ENCODE measurements around the genes SELL, SELE and KIFAP3.

DNA sequence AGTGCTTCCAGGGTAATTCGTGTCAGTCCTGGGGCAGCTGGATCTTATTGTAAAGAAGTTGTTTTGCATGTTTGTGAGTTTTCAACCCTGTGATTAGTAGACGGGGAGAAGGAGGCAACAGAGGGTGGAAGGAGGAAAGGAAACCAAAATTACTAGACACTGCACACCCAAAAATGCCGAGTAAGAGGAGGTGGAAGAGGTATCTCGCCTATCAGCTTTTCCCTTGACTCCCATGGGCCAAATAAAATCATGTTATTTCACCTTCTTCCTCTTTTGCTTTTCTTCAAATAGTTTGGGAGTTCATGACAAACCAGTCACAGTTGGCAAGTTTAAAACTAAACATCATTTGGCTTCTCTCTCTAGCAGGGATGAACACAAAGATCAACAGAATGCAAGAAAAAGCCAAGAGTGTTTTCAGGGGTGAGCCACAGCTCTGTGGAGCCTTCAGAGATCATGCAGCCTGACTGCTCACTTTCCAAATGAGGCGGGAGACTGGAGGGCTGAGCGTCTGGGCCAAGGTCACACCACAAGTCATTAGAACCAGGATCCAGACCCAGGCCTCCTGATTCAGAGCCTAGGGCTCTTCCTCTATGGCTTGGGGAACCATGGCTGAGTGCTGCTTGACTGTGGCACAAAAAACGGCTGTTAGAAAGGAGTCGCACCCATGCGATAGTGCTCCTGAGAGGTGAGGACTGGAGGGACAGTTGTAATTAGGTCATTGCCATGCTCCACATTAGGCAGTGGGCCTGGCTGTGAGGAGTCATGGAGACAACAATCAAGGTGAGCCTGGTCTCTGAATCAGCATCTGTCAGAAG is 2.8 kb downstream of the DPT start:
- PRO-cap, 2 experiments: no peak in any of the 2 experiments

- PRO-cap, 2 experiments: no peak in any of the 2 experiments
Measured at GRCh38 chr1:169046709-169047052, 59.8 kb upstream of the ATP1B1 start.

DNA sequence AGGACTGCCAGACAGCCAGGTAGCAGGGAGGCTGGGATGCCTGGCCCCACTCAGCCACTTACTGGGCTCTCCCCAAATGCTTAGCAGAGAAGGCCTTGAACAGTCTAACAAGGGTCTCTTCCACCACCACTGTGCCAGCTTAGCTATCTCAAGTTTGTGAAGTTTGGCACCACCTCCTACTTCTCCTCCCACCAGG is 59.5 kb upstream of the ATP1B1 start:
- PRO-cap, 2 experiments: no peak in any of the 2 experiments

DNA sequence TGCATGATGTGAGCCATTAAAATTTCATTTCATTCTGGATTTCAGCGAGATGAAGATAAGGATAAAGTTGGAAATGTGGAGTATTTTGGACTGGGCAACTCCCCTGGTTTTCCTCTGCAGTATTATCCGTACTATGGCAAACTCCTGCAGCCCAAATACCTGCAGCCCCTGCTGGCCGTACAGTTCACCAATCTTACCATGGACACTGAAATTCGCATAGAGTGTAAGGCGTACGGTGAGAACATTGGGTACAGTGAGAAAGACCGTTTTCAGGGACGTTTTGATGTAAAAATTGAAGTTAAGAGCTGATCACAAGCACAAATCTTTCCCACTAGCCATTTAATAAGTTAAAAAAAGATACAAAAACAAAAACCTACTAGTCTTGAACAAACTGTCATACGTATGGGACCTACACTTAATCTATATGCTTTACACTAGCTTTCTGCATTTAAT is 24.8 kb downstream of the ATP1B1 start:
- PRO-cap, 2 experiments: no peak in any of the 2 experiments

DNA sequence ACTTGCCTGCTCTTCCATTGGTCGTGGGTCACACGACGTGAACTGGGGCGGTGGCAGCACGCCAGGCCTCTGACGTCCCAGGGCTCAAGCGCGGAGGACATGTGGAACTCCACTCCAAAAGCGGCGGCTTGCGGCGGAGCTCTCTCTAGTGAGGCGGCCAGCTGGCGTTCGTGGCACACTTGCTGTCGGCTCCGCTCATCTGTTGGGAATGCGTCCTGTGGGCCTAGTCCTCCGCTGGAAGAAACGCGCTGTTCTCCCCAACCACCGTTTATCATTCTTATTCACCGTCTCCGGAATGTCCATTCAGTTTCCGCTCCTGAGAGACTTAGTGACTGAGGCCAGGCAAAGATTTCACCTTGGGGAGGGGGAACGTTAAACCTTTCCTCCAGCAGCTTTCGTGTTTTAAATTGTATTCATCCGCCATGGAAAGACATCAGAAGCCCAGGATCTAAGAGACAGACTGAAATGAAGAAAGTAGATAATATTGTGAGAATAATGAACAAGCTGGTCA is 358 bp upstream of the SLC19A2 start:
- PRO-cap, 2 experiments: peak in 2 of 2 experiments; most common plus-strand start position 152 of the sequence (in 2); most common minus-strand start position 210 of the sequence (in 1)

DNA sequence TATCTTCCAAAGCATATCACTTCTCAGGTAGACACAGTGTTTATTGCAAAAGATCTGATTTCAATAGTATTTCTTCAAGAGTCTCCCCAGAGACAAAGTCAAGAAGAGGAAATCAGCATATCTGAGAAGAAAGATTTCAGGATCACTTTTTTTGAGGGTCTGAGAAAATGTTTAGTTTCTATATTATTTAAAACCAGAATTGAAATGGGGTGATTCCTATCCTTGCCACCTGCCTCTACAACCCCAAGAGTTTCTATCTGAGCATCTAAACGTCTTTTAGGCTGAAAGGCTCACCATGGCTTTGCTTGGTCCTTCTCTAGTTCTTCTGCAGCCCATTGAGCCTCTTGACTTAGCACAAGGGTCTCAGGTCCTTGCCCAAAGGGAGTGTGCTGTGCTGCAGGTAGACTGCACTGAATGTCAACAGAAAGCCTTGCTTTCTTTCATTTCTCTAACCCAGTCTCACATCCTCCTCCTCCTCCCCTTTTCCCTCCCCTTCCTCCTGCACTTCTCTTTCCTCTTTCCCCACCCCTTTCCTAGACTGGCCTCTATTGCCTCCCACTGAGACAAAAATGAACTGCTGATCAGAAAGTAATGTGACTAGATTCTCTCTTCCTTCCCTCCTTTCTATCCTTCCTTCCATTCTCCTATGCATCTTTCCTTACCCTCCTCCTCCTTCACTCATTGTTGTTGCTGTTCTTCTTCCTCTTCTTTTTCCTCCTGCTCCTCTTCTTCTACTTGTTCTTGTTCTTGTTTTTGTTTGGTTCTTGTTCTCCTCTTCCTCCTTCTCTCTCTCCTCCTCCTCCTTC is at the start of gene SELL:
SELL (minus strand) TSS at position 419 of the 806 bp plus-strand sequence.
- PRO-cap, 2 experiments: no peak in any of the 2 experiments

DNA sequence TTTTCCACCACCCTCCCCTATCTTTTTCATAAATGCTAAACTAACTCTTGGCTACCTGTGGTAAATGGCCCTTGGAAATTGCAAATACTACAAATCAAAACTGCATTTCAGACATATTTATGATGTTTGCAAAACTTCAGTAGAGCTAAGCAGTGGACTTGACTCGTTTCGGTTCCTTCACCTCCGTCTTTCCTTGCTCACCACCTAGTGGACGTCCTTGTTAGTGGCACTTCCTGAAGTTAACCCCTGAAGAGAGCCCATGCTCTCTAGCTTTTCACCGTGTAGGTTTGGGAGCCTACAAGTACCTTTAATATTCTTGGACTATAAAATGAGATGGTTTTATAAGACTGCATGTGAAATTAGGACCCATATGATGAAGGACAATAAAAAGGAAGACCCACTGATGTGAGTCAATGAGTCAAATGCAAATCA is 604 bp upstream of the SELL start:
- PRO-cap, 2 experiments: no peak in any of the 2 experiments

- PRO-cap, 2 experiments: no peak in any of the 2 experiments
Measured at GRCh38 chr1:169733956-169734263, at the start of gene SELE. SELE (minus strand) TSS chr1:169734079.

DNA sequence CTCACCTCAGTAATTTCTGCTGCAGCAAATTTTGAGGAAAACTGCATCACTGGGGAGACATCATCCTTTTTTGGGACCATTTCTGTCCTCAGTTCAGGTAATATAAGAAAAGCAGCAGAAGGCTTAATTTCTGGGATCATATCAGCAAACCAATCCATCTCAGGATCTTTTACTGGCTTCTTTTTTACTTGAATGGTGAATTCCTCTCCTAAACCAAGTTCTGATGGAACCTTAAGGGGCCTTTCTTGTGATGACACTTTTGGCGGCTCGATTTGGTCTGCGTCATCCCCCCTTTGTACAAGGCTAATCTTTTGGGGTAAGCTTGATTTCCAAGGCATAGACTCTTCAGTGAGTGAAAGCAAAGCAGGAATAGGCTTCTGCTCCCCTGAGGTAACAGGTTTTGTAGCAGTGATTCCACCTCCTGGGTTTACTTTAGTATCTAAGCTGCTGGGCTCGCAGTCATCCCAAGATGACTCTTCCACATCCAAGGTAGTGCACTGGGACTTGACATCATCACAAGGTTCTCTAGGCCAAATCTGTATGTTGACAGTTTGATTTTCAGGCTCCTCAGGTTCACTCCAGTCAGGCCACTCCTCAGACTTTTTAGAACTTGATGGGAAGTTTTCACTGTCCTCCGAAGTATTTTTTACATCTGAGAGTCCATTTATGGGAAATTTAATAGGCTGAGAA is 39.3 kb downstream of the SCYL3 start:
- PRO-cap, 2 experiments: no peak in any of the 2 experiments

DNA sequence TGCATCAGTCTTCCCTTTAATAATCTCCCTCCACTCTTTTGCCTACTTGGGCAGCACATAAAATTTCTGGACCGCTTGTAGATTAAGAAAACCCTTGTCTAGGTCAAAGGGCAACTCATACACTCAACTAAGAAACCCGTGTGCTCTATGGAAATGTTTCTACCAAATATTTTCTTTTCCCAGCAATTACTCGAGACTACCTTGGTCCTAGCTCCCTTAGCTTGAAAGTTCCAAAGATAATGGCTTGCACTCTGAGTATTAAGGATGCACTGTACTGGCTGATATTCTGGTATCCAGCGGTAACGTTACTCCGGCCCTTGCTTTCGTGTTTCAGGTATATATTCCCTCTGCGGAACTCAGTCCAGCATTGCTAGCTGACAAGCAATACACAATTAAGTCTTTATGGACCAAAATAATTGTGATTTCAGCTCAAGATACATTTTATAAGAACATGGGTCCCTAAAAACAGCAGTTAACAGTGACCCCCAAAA is 979 bp downstream of the SCYL3 start:
- PRO-cap, 2 experiments: no peak in any of the 2 experiments

- PRO-cap, 2 experiments: no peak in any of the 2 experiments
Measured at GRCh38 chr1:169915188-169915736, 21.6 kb upstream of the SCYL3 start.

GRCh38 chr1:170073769-170075029 is at the start of gene KIFAP3:
KIFAP3 (minus strand) TSS chr1:170074695.
- PRO-cap, 2 experiments: peak in 2 of 2 experiments; most common plus-strand start chr1:170074752 (in 2); most common minus-strand start chr1:170074695 (in 2)

- PRO-cap, 2 experiments: no peak in any of the 2 experiments
Measured at GRCh38 chr1:171090562-171090793, 227 bp upstream of the FMO3 start.

DNA sequence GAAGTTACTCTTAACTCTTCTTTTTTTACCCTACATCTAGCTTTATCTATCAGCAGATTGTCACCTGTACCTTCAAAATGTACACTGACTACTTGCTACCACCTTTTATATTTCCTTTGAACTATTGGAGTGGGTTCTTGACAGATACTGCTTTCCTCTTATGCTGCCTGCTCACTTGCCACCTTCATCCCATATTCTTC is 44.1 kb downstream of the PRRC2C start:
- PRO-cap, 2 experiments: no peak in any of the 2 experiments

DNA sequence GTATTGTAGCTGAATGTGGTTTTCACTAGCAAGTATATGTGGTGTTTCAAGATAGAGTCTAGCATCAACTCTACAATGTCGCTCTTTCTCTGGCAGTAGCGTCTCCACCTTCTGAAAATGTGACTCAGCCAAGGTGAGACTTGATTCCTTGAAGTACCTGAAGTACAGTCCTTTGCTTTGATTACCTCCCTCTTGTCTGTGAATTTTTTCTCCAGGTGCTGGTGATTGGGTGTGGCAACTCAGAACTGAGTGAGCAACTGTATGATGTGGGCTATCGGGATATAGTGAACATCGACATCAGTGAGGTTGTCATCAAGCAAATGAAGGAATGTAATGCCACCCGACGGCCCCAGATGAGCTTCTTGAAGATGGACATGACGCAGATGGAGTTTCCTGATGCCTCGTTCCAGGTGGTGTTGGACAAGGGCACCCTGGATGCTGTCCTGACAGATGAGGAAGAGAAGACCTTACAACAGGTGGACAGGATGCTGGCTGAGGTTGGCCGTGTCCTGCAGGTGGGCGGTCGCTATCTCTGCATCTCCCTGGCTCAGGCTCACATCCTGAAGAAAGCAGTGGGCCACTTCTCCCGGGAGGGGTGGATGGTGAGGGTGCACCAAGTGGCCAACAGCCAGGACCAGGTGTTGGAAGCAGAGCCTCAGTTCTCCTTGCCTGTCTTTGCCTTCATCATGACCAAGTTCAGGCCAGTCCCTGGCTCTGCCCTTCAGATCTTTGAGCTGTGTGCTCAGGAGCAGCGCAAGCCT is 2.2 kb downstream of the METTL13 start:
- PRO-cap, 2 experiments: no peak in any of the 2 experiments

DNA sequence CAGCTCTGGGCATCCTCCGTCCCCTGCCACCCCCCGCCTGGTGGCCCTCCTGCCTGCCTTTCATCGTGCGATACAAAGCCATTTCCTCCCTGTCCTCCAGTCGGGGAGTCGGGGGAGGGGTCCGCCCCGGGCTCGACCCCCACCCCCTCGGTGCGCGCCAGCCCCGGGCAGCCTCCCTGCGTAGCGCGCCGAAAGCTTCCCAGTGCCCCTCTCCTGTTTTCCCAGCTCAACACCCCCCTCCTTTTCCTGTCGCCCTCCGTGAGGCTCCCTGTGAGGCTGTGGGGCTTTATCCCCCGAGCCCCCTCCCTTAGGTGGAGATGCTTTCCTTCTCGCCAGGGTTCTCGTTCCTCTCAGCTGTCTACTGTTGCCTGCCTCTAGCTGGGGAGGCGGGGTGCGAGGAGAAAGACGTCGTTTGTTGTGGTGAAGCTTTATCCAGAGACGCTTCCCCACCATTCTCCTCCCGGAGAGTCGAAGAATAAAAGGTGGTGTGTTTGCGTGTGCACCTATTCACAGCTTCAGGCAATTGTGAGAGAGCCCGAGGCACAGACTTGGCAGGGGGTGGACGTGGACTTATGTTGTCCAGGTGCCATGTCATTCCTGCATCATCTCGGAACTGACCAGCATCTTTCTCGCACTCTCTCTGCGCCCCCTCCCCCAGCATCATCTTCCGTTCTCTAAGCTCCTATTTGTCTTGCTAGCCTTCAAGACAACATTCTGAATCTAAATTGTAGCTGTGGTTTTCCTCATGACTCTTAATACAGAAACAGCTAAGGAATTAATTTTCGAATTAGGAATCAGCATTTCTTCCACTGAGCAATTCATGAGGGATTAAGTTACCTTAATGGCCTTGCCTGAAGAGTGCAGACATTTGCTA is 934 bp downstream of the DNM3 start:
- PRO-cap, 2 experiments: no peak in any of the 2 experiments

DNA sequence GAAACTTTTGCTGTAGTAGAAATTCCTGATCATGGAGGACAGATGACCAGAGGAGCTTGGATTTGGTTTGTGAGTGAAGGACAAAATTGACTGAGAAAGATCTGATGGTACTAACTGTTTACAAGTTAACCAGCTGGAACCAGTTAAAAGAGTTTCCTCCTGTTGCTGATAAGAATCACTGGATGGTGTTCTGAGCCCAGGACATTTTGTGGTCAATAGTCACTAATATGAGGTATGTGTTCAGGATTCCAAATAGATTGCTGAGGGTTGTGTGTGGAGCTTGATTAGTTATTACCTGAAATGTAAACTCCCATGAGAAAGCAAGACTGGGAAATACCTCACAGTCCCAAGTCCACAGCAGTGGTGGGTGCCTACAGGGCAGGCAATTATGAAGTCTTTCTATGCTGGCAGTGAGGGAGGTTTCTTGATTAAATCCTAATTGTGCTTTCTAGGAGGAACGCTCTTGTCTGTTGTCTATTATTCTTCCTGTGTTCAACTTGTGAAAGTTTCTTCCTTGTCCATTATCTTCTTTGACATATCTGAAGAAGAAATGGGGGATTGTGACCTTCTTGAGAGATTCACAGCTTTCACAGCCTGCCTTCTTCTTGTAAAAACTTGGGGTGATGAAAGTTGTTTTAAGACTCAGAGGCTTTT is 164.6 kb downstream of the DNM3 start:
- PRO-cap, 2 experiments: no peak in any of the 2 experiments

DNA sequence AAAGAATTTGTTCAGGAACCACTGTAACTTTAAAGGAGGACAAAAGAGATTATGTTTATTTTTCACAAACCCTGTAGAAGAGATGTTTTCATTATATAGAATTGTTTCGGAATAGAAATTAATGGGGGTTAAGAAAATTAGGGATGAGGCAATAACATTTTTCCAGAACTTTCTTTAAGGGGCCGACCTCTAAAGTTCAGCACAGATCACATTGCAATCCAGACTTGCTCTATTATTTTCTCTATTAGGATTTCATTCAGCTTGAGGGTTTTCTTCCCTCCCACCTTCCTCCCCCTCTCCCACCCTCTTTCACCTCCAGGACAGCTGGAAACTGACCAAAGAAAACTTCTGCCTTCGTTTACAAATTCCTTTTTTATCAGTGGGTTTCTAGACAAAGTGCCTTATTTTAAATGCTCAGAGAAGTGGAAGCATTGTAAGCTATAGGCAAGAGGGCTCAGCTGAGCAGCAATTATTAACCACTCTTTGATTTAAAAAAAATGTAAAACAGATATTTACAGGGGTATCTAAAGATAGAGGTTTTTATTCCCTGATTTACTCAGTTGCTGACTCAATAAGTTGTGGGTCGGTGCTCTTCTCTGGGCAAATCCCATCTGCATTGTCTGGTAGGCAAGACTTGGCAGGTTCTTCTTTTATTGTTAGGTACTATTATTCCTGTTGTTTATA is 277.1 kb upstream of the C1orf105 start:
- PRO-cap, 2 experiments: peak in 2 of 2 experiments; most common plus-strand start position 399 of the sequence (in 1); most common minus-strand start position 231 of the sequence (in 2)

DNA sequence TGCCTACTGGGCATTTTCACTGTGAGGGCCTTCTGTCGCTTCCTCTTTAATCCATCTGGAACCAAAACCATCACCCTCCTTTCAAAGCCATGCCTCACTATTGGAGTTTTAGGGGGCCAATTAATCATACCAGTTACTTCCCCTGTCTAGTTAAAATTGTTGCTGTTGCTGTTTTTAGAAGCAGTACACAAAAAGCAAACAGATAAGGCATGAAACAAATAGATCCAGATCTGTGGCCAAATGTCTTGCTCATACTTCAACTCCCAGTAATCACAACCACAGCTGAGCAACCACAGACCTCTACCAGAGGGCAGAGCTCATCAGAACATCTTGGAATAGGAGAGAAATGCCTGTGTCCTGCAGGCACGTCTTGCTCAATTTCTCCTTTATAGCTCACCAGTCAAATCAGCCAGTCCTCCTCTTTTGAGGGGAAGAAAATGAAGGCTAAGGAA is 133.8 kb upstream of the C1orf105 start:
- PRO-cap, 2 experiments: no peak in any of the 2 experiments

- PRO-cap, 2 experiments: no peak in any of the 2 experiments
Measured at GRCh38 chr1:172361043-172361369, 59.5 kb upstream of the C1orf105 start.